Spleen (tissue), 7 donors: ENCODE measurements around the genes RPS6, IFNA17 and IFNE.

GRCh38 chr9:16417110-16417693 is 453.3 kb downstream of the BNC2 start:
- PRO-cap, 4 experiments, result no peak in any of the 4 experiments
- RAMPAGE, long total RNA, 4 experiments, result no peak in any of the 4 experiments

GRCh38 chr9:16461223-16461926 is 409.1 kb downstream of the BNC2 start:
- PRO-cap, 4 experiments, result no peak in any of the 4 experiments
- RAMPAGE, long total RNA, 4 experiments, result no peak in any of the 4 experiments

GRCh38 chr9:16571969-16572563 is 298.4 kb downstream of the BNC2 start:
- PRO-cap, 4 experiments, result no peak in any of the 4 experiments
- RAMPAGE, long total RNA, 4 experiments, result no peak in any of the 4 experiments

DNA sequence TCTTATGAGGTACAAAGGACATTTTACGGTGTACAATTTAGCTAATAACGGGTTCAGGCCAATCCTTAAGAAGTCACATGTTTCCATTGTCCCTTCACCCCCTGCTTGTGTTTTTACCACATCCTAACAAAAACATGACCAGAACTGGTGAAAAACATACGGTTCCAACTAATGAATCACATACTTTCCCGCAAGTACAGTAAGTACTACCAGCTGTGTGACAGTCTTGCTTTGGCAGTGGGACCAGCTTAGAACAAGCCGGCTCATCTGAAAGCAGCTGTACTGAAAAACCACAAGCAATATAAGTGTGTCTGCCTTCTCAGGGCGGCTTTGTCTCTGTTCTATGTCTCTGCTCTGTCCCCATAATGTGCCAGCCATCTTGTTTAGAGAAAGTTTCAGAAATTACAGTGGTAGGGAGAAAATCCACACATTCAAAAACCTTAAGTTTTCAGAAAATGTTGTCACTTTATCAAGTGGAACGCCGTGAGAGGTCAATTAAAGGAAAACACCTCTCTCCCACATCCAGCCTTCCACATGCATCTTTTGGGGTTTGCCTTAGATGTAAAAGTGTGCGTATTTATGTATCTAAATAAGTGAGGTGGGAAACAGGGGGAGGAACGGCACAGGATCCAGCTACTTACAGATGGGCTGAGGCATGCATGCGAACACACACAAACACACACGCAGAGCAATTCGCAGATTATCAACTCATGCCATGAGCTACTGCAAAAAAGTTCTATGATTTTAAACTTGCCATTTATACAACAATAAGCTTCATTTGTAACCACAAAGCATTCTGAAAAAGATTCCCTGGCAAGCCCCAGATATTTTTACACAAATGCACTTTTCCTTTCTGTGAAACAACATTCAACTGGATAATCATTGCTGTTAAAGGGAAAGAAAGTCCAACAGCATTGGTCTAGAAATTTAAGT is 242.3 kb downstream of the BNC2 start:
- PRO-cap, 4 experiments, result no peak in any of the 4 experiments
- RAMPAGE, long total RNA, 4 experiments, result no peak in any of the 4 experiments

DNA sequence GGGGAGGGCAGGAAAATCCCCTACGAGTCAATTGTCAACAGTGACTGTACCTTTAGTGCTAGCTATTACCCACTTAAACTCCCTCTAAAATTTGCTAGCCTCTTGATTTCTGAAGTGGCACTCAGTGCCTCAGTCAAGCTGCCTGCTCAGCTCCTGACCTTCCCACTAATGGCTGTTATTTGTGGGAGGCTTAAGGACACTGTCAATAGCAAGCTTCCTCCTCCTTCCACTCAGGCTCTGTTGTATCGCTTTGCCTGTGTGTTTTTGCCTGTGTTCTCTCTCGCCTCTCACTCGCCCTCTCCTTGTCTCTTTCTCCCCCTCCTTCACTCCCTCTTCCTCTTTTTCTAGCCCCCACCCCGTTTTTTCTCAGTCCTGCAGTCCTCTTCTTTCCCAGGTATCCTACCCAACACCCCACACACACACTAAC is 140.8 kb downstream of the BNC2 start:
- PRO-cap, 4 experiments, result no peak in any of the 4 experiments
- RAMPAGE, long total RNA, 4 experiments, result no peak in any of the 4 experiments

GRCh38 chr9:18490340-18491170 is 16.6 kb downstream of the ADAMTSL1 start:
- PRO-cap, 4 experiments, result peak in 1 of 4 experiments; most common plus-strand start chr9:18490927 (in 1); most common minus-strand start chr9:18490764 (in 1)
- RAMPAGE, long total RNA, 4 experiments, result no peak in any of the 4 experiments

DNA sequence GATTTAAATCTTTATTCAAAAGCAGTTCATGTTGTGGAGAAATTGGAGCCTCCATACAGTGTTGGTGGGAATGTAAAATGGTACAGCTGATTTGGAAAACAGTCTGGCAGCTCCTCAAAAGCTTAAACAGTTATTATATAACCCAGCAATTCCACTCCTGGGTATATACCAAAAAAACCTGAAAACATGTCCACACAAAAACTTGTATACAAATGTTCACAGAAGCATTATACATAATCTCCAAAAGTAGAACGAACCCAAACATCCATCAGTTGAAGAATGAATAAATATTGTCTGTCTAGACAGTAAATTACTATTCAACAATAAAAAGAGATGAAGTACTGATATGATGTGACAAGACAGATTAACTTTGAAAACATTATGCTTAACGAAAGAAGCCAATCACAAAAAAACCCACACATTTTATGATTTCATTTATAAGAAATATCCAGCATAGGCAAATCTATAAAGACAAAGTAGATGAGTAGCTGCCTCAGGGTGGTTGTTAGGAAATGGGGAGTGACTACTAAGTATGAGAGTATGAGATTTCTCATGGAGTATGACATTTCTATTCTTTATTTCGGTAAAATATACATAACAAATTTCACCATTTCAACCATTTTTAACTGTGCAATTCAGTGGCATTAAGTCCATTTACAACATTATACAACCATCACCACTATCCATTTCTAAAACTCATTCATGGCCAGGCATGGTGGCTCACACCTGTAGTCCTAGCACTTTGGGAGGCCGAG is 2.5 kb downstream of the PLIN2 start:
- PRO-cap, 4 experiments, result no peak in any of the 4 experiments
- RAMPAGE, long total RNA, 4 experiments, result no peak in any of the 4 experiments

GRCh38 chr9:19229413-19229701 is 1.1 kb upstream of the DENND4C start:
- PRO-cap, 4 experiments, result no peak in any of the 4 experiments
- RAMPAGE, long total RNA, 4 experiments, result no peak in any of the 4 experiments

DNA sequence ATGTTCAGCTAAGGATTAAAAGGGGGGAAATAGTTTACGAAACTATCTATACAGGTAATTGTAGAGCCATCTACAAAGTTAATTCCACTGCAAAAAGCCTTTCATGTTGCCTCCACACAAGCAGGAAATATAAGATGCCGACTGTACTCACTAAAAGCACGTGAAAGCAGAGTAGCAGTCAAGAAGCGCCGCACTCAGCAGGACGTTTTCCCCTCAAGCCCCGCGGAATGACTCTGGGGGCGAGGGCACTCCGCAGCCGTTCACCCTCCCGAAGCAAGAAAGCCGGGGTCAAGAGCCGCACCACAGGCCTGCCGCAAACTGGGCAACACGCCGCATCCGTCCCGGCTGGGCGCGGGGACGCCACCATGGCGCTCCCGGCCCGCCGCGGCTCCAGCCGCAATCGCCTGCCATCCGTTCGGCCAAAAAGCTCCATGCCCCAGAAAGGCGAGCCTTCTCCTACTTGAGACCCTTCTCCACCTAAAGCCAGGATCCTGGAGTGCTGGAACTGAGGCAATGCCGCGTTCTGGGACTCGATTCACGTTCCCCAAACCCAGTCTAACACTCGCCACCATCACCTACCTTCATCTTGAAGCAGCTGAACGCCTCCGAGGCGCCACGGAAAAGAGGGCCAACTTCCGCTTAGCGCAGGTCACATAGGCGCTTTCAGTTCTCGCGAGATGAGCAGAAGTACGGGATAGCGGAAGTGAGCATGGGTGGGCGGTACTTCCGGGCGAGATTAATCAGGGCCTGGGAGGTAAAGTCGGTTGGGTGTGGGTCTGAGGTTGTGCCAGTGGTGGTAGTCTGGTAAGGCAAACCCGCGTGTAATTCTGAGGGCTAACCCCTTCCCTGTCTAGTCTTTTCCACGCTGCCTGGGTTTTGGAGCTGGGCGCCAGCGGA is at the start of gene RPS6:
RPS6 (minus strand) TSS at position 626 of the 897 bp plus-strand sequence.
- PRO-cap, 4 experiments, result peak in 4 of 4 experiments; most common plus-strand start position 169 of the sequence (in 4); most common minus-strand start position 626 of the sequence (in 4)
- RAMPAGE, long total RNA, 4 experiments, result start-site peak on the minus strand in 4 of 4 experiments, centred at positions 607 to 612 of the sequence, 21,398 to 32,465 reads per replicate

- PRO-cap, 4 experiments, result no peak in any of the 4 experiments
- RAMPAGE, long total RNA, 4 experiments, result no peak in any of the 4 experiments
These were observed 72.1 kb downstream of the MLLT3 start for GRCh38 chr9:20550032-20550764.

GRCh38 chr9:20620278-20621193 is 1.8 kb downstream of the MLLT3 start:
- PRO-cap, 4 experiments, result peak in 4 of 4 experiments; most common plus-strand start chr9:20620967 (in 3); most common minus-strand start chr9:20620833 (in 1)
- RAMPAGE, long total RNA, 4 experiments, result no peak in any of the 4 experiments

DNA sequence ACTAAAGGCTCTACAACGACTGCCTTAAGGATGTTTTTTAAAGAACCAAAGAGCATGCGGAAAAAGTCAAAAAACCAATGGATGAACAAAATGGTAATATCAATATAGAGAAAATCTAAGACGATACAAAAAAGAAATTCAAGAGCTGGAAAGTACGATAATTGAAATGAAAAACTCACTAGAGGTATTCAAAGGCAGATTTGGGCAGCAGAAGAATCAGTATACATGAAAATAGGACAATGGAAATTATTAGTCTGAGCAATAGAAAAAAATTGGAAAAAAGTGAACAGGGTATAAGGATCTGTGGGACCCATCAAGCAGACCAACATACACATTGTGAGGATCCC is 30.3 kb downstream of the HACD4 start:
- PRO-cap, 4 experiments, result no peak in any of the 4 experiments
- RAMPAGE, long total RNA, 4 experiments, result no peak in any of the 4 experiments

- PRO-cap, 4 experiments, result peak in 3 of 4 experiments; most common plus-strand start chr9:21030895 (in 2)
- RAMPAGE, long total RNA, 4 experiments, result no peak in any of the 4 experiments
These were observed 1.0 kb downstream of the HACD4 start for GRCh38 chr9:21030268-21030975.

DNA sequence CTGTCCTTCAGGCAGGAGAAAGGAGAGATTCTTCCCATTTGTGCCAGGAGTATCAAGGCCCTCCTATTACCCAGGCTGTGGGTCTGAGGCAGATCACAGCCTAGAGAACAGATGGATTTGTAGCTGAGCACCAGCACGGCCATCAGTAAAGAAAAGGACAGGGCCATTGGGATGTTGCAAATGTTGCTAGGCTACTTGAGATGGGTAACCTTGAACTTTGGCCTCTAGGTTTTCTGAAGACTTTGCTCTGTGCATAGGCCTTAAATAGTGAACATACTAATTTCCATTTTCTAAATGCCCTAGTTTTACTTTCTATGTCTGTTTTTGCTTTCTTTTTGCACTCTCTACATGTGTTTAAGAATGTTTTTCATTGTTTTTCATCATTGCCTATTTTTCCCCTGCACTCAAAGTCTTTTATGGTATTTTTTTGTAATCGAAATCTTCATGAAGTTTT is at the start of gene IFNA17:
IFNA17 (minus strand) TSS at position 216 of the 454 bp plus-strand sequence.
- PRO-cap, 4 experiments, result no peak in any of the 4 experiments
- RAMPAGE, long total RNA, 4 experiments, result no peak in any of the 4 experiments

- PRO-cap, 4 experiments, result no peak in any of the 4 experiments
- RAMPAGE, long total RNA, 4 experiments, result no peak in any of the 4 experiments
These were observed at the start of gene IFNE for GRCh38 chr9:21482031-21482624. Gene IFNE (minus strand): TSS chr9:21482313.

GRCh38 chr9:21801997-21802368 is 453 bp upstream of the MTAP start:
- PRO-cap, 4 experiments, result peak in 4 of 4 experiments; most common plus-strand start chr9:21802315 (in 3); most common minus-strand start chr9:21802198 (in 4)
- RAMPAGE, long total RNA, 4 experiments, result no peak in any of the 4 experiments

DNA sequence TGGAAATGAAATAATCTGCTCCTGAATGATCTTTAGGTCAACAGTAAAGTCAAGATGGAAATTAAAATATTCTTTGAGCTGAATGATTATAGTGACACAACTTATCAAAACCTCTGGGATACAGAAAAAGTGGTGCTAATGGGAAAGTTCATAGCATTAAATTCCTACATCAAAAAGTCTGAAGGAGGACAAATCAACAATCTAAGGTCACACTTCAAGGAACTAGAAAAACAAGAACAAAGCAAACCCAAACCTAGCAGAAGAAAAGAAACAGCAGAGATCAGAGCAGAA is 41.1 kb downstream of the MTAP start:
- PRO-cap, 4 experiments, result no peak in any of the 4 experiments
- RAMPAGE, long total RNA, 4 experiments, result no peak in any of the 4 experiments

DNA sequence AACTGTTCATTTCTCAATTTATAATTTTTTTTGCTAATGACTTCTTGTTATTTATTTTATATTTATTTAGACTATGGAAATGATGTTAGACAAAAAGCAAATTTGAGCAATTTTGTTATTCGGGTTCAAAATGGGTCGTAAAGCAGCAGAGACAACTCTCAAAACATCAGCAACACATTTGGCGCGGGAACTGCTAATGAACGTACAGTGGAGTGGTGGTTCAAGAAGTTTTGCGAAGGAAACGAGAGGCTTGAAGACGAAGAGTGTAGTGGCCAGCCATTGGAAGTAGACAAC is 374.0 kb downstream of the DMRTA1 start:
- PRO-cap, 4 experiments, result no peak in any of the 4 experiments
- RAMPAGE, long total RNA, 4 experiments, result no peak in any of the 4 experiments

GRCh38 chr9:23434747-23435194 is 391.3 kb downstream of the ELAVL2 start:
- PRO-cap, 4 experiments, result no peak in any of the 4 experiments
- RAMPAGE, long total RNA, 4 experiments, result no peak in any of the 4 experiments

DNA sequence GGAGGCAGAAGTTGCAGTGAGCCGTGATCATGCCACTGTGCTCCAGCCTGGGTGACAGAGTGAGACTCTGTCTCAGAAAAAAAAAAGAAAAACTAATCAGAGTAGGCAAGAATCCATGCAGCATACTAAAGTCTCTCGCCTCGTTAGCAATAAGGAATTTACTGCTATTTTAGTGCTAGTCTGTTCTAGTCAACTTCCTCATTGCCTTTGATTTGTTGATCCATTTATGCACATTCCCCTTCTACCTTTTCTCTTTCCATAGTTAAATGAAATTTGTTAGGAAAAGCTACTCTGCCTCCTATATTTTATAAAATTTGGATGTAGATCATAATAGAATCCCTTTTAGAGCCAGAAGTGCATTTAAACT is 2.0 kb downstream of the LRRC19 start:
- PRO-cap, 4 experiments, result no peak in any of the 4 experiments
- RAMPAGE, long total RNA, 4 experiments, result no peak in any of the 4 experiments